Placental pericyte (primary cell): ENCODE measurements around a stretch of chr2.

GRCh38 chr2:133987188-133987464 lies 266.7 kb upstream of the MGAT5 start:
- CAGE, long polyA plus RNA: no peak

- CAGE, long polyA plus RNA: no peak
These were observed 132.8 kb upstream of the MGAT5 start for GRCh38 chr2:134120703-134121917.

DNA sequence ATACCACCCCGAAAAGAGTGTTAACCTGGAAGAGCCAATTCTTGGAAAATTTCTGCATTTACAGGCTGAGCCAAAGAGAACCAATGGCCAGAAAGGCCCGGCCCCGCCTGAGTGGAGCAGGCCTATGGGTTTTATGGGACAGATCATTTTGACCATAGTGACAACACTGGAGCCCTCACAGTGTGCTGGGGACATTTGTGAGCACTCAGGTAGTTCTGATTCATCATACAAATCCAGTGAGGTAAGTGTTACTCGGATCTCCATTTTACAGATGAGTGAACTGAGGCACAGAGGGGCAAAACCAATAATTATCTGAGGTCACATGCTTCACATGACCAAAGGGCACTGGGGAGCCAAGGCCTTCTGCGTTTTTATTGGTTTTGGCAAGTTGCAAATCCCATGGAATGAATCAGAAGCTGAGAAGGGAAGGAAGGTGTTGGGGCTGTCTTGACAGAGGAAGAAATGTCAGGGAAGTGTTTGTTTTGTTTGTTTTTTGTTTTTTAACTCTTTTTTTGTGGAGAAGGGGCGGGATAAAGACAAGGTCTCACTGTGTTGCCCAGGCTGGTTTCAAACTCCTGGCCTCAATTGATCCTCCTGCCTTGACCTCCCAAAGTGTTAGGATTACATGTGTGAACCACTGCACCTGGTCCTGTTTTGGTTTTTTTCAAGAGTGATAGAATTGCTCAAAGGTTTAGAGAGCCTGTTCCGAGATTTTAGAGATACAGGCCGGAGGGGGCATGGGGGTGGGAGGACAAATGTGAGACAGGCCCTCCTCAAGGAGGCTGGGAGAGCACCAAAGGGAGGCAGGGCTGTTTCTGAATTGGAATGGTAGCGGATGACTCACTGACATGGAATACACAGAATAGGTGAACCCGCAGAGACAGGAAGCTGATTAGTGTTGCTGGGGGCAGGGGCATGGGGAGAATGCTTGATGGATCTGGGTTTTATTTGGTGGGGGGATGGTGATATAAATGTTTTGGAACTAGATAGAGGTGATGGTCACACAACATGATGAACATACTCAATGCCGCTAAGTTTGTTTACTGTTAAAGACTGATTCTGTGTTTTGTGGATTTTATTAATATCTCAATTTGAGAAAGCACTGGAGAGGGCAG lies 111.2 kb upstream of the MGAT5 start:
- CAGE, long polyA plus RNA: no peak

GRCh38 chr2:134143386-134144546 lies 110.1 kb upstream of the MGAT5 start:
- CAGE, long polyA plus RNA: no peak

DNA sequence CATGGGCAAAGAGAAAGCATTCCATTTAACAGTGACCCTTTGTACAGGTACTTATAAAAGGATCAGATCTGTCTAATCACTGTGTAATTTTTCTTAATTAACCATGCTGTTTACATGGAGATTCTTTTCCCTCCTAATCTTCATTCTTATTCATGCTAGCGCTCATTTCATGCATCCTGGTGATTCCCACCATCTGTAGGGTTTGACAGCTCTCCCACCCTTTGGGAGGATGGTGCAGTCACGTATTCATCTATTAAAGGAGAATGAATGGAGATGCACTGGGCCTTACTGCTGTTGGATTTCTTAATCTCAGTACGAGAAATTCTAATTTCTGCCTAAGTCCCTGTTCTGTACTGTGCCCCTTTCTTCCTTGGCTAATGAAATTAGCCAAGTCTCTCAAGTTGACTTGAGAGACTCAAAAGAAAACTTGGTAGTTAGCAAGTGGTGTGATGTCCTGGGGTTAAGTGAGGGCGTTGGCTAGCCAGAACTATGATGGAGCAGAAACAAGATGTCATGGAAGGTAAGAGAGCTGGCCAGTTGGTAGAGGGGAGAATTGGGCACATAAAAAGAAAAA lies 49.8 kb upstream of the MGAT5 start:
- CAGE, long polyA plus RNA: no peak

GRCh38 chr2:134204670-134205046 lies 49.2 kb upstream of the MGAT5 start:
- CAGE, long polyA plus RNA: no peak

- CAGE, long polyA plus RNA: no peak
These were observed 74.6 kb downstream of the MGAT5 start for GRCh38 chr2:134328357-134328941.

GRCh38 chr2:134336007-134336819 lies 82.3 kb downstream of the MGAT5 start:
- CAGE, long polyA plus RNA: no peak

DNA sequence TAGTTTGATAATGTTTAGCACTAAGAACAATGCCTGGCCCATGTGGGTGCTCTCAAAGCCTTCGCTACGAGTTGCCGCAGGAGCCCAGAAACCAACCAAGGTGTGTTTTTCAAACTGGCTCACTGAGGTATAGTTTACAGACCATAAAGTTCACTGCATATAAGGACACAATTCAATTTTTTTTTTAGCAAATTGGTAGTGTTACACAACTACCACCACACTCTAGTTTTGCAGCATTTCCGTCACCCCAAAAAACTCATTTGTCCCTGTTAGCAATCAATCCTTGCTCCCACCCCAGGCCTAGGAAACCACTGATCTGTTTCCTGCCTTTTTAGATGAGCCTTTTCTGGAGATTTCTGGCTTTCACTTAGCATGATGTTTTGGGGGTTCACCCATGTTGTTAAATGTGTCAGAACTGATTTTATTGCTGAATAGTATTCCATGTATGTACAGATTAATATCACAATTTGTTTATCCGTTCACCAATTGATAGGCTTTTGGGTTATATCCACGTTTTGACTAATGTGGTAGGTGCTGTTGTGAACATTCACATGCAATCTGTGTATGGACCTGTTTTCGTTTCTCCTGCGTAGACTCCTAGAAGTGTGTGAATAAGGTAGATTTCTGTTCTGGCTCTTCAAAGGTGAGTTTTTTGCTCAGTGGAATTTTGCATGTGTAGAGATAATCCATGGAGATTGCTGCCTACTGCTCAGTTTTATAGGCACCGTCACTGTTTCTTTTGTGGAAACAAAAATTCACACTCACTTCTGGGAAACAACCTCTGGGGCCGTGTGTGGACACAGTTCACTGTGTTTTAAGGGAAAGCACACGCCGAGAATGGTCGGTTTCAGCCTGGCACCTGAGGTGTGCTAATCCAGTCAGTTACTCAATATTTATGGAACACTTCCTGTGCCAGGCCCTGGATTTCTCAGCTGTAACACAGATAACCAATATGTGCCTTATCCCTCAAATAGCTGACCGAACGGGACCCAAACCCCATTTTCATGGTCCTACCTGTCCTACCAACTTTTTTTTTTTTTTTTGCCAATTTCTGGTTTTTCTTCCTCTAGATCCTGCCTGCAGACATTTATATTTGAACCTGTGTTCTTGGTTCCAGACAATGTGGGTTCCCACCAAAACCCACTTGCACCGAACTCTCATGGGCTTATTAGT lies 179.3 kb downstream of the MGAT5 start:
- CAGE, long polyA plus RNA: no peak

GRCh38 chr2:134917140-134917811 lies 1.3 kb upstream of the CCNT2 start:
- CAGE, long polyA plus RNA: no peak

GRCh38 chr2:134957543-134958745 lies 39.3 kb downstream of the CCNT2 start:
- CAGE, long polyA plus RNA: no peak

DNA sequence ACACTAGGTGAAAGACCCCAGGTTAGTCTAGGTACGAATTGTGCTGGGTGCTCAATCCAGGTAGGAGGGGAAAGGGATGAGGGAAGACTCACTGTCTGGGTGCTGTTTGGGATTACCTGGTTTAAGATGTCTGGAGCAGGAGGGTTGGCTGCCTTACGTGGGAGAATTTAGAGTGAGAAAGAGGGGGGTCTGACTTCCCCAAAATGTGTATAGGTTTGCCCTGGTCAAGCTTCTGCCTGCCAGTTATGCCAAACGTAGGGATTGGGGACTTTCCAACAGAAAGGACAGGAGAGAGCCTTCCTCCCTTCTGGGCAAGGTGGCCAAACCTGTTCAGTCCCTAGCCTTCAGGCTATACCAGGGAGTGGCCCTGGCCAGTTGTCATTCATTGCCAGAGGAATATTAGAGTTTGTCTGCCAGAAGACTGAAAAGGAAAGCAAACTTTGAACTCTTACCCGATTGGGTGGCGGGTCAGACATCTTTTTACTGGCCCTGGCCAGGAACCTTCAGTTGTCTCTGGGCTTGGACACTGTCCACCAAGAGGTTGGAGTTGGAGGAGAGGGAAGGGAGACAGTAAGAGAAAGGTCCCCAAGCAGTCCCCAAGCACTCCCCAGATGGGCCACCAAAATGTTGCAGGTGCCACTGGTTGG lies 22.1 kb downstream of the RAB3GAP1 start:
- CAGE, long polyA plus RNA: no peak

GRCh38 chr2:135742899-135743129 lies 1.2 kb downstream of the UBXN4 start:
- CAGE, long polyA plus RNA: no peak

DNA sequence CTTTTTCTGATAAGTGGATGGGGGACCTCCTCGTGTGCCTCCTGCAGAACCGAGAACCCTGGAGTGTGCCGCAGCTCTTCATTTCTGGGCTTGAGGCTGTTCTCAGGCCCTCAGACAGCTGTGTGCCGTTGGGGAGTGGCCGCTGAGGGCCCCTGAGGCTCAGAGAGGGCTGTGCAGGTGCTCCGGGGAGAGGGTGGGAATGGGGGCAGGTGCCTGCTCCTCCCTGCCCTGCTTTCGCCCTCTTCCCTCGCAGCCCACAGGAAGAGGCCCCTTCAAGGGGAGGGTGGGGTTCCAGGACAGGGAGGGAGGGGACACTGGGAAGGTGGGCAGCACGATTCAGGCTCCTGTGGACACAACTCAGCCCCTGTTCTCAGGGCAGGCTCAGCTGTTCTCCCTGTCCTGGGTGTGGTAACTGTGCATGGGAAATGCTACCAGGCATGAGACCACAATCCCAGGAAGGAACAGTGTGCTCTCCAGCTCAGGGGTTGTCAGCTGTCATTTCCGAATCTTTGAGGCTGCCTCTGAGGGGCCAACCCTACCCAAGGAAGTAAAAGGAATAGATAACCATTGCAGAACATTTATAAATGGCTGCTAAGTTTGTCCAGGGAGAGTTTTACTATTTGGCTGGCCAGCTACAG lies 11.3 kb downstream of the LCT start:
- CAGE, long polyA plus RNA: no peak

- CAGE, long polyA plus RNA: no peak
These were observed 6.2 kb downstream of the CXCR4 start for GRCh38 chr2:136111828-136112088.

- CAGE, long polyA plus RNA: no peak
These were observed 4.0 kb downstream of the CXCR4 start for GRCh38 chr2:136114000-136114248.

GRCh38 chr2:136116915-136117862 lies 760 bp downstream of the CXCR4 start:
- CAGE, long polyA plus RNA: no peak

- CAGE, long polyA plus RNA: no peak
These were observed 18.1 kb upstream of the CXCR4 start for GRCh38 chr2:136135803-136136714.

- CAGE, long polyA plus RNA: no peak
These were observed 89.2 kb upstream of the CXCR4 start for GRCh38 chr2:136207061-136207703.

DNA sequence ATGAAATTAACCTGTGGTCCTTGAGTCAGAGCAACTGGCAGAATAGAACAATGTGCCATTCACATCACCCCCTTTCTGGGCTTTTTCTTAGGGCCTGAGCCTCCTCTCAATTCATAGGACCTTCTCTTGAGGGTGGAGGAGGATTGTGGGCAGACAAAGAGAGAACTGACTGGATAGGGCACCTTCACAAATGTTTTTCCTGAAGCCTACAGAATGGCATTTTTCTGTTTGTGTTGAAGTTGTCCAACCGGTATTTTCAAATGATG lies 96.7 kb upstream of the CXCR4 start:
- CAGE, long polyA plus RNA: no peak